PC-3 (cell line): ENCODE data around the genes H2BC4 and POM121L2.

GRCh38 chr6:25192360-25193023 is 86.7 kb upstream of the CARMIL1 start:
- RAMPAGE, long total RNA, result no peak

GRCh38 chr6:25329831-25330371 is 50.7 kb downstream of the CARMIL1 start:
- RAMPAGE, long total RNA, result no peak

GRCh38 chr6:25661117-25661627 is 9.2 kb downstream of the SCGN start:
- RAMPAGE, long total RNA, result no peak

DNA sequence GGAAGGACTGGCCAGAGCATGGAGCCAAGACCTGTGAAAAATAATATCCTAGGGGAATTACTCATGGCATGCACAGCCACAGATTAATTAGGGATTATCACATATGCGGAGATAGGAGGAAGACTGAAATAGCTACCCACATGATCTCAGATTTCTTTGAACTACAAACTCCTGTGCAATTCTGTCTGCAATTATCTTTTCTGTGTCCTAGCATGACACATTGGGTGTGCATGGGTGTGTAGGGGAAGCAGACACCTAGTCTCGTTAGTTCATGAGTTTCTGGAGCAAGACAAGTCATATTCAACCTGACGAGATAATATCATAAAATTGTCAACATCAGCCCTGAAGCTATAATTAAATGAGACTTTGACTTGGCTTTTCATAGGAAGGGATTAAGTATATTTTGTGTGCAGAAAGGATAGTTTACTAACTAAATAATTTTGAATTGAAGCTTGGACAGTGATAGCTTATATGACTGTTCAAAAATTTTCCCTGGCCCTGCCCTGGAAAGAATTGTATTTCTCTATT is 3.6 kb upstream of the SLC17A4 start:
- RAMPAGE, long total RNA, result no peak

DNA sequence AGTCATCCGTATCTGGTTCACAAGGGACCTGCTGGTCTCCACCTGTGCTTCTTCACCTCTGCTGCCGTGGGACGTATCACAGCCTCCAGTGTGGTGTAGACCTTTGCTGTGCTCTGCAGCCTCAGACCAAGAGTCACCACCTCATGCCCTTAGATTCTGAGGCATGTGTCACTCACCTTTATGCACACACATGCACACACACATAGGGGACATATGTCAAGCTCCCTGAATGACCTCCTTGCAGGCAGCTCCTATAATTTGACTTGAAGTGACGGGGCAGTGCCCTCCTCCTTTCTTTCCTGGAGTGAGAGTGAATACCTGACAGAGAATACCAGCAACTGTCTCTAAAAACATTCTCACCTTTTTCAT is 3.4 kb downstream of the SLC17A4 start:
- RAMPAGE, long total RNA, result no peak

GRCh38 chr6:25830329-25830843 is 1.5 kb downstream of the SLC17A1 start:
- RAMPAGE, long total RNA, result no peak

DNA sequence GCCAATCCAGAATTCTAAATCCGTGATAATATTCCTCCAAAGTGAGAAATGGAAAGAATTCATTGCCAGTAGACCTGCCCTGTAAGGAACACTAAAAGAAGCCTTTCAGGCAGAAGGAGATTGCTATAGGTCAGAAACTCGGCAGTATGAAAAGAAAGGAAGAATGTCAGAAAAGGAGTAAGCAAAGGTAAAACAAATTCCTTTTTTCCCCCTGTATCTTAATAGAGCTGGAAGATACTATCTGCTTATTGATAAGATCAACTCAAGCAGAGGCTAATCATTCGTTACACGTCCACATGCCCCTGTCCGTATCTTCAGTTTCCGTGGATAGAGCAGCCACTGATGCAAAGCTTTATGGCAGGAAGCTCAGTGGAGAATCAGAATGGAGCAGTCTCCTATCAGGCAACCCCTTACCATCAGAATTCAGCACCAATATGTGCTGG is 987 bp downstream of the SLC17A1 start:
- RAMPAGE, long total RNA, result no peak

DNA sequence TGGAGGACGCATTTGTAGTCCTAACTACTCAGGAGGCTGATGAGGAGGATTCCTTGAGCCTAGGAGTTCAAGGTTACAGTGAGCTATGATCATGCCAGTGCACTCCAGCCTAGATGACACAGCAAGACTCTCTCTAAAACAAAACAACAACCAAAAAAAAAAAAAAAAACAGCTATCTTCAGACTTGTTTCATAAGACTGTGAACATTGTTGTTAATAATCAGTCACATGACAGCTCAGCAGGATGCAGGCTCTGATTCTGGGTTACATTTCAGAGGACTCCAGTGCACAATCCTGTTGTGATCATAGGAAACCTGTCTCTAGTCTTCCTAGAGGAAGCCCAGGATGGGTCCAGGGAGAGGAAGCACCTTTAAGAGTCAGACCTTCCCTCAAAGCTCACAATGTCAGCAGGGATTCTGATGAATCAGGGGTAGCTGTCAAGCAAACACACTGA is 2.2 kb upstream of the SLC17A3 start:
- RAMPAGE, long total RNA, result no peak

DNA sequence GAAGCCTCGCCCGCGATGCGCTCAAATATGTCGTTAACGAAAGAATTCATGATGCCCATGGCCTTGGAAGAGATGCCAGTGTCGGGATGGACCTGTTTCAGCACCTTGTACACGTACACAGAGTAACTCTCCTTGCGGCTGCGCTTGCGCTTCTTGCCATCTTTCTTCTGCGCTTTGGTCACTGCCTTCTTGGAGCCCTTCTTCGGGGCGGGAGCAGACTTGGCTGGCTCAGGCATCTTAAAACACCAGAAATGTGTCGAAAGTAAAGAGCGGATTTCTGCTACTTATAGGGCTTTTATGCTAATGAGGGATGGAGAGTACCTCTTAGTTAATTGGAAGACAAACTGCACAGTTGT is at the start of gene H2BC4:
TSS of gene H2BC4 (minus strand) at position 258 of the 356 bp plus-strand sequence.
- RAMPAGE, long total RNA, result start-site peak on the minus strand centred at position 253 of the sequence, 14 bp wide, 15,186 and 11,294 reads in 2 replicates

DNA sequence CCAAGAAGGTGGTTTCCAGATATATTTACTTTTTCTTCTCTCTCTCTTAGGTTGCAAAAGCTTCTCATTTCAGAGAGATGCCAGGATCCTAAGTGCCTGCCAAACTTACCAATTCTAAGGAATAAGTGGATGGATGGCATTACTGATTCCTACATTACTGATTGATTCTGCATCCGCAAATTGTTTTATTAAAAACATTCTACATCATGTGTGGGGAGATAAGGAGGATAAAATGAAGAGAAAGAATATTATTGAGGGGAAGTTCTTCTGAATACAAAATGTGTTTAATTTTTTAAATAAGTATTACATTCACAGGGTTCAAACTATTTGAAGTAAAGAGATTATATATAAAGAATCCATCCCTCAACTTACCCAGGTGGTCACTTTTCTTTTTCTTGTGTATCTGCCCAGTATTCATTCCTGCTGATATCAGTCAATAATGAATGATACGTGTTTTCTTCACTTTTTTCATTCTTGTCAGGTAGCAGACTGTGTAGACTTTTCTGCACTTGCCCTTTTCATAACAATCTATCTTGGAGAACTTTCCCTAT is 14.1 kb downstream of the H2AC6 start:
- RAMPAGE, long total RNA, result no peak

GRCh38 chr6:26139381-26140551 is 15.8 kb downstream of the H2AC6 start:
- RAMPAGE, long total RNA, result no peak

DNA sequence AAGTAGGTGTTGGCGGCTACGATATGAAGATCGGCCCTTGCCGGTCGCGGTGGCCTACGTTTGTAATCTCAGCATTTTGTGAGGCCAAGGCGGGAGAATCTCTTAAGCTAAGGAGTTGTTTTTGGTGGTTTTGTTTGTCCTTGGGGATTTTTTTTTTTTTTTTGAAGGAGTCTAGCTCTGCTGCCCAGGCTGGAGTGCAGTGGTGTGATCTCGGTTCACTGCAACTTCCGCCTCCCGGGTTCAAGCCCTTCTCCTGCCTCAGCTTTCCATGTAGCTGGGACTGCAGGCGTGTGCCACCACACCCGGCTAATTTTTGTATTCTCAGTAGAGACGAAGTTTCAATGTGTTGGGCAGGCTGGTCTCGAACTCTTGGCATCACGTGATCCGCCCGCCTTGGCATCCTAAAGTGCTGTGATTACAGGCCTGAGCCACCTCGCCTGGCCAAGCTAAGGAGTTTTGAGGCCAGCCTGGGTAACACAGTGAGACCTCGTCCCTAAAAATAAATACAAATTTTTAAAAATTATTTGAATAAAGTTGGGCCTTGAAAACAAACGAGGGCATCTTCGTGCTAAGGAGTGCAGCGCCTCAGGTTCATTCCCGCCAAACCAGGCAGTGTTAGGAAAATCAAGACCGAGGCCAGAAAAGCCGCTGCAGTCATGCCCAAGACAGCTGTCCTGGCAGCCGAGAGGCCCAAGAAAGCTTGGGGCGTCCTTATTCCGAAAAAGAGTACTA is 1.2 kb downstream of the H3C4 start:
- RAMPAGE, long total RNA, result no peak

DNA sequence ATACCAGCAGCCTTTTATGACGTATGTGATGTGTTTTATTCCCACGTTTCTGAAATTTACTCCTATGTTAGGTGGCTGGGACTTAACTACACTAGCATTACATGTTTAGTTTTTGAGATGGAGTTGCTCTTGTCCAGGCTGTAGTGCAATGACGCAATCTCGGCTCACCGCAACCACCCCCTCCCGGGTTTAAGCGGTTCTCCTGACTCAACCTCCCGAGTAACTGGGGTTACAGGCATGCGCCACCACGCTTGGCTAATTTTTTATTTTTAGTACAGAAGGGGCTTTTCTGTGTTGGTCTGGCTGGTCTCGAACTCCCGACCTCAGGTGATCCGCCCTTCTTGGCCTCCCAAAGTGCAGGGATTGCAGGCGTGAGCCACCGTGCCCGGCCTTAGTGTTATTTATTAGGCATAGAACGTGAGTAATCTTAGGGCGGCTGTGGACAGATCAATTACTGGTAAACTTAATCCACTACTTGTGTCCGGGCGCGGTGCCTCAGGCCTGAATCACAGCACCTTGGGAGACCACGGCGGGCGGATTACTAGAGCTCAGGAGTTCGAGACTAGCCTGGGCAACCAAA is 904 bp downstream of the H4C6 start:
- RAMPAGE, long total RNA, result no peak

GRCh38 chr6:26270426-26270837 is 781 bp downstream of the H3C8 start:
- RAMPAGE, long total RNA, result no peak

DNA sequence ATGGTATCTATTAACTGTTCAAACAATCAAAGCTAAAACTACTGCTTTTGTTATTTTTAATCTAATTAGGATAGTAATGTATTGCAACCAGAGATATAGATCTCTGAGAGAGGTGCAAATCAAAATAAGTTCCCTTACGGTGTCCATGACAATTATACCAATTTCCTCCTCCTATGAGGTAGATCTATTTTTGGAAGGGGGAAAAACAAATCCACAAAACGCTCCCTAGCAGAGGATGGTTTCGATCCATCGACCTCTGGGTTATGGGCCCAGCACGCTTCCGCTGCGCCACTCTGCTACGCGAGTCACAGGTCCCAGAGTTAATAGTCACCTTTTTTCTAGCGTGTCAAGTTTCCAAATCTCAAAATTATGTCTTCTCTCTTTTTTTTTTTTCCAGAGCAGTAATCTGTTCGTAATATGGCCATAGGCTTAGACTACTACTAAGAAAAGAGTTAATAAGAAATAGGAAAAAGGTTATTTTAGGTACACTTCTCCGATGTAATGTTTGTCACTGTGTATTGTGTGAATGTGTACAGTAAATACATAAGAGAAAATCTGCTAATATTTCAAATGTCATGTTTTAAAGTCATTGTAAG is 34.8 kb upstream of the BTN3A2 start:
- RAMPAGE, long total RNA, result no peak

- RAMPAGE, long total RNA, result no peak
These were observed 33.6 kb upstream of the BTN3A2 start for GRCh38 chr6:26331421-26331788.

DNA sequence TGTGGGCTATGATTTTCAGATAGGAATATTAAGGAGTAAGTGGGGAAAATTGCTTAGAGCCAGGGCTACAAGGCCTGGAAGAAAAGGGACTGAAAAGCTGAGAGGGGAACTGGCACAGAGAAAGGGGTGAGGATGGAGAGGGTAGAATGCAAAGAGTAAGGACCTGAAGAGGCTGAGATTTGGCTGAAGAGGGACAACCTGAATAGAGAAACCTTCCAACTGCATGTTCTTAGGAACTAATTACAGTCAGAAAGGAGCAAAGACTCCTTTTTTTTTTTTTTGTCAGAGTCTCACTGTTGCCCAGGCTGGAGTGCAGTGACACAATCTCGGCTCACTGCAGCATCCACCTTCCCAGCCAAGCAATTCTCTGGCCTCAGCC is 16.7 kb downstream of the BTN2A1 start:
- RAMPAGE, long total RNA, result no peak

DNA sequence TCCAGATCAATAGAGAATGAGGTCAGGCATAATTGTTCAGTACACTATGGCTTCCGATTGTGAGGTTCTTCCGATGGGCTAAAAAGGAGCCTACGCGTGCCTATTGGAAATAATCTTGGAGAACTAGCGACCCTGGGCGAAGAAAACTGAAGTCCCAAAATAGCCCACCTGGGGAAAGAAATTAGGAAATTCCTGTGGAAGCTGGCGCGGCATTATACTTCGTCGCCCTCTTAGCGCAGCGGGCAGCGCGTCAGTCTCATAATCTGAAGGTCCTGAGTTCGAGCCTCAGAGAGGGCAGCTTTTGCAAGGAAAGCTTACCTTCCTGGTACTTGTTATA is 83.5 kb upstream of the ZNF322 start:
- RAMPAGE, long total RNA, result no peak

GRCh38 chr6:26956280-26957265 is 176.0 kb downstream of the H2BC11 start:
- RAMPAGE, long total RNA, result no peak

DNA sequence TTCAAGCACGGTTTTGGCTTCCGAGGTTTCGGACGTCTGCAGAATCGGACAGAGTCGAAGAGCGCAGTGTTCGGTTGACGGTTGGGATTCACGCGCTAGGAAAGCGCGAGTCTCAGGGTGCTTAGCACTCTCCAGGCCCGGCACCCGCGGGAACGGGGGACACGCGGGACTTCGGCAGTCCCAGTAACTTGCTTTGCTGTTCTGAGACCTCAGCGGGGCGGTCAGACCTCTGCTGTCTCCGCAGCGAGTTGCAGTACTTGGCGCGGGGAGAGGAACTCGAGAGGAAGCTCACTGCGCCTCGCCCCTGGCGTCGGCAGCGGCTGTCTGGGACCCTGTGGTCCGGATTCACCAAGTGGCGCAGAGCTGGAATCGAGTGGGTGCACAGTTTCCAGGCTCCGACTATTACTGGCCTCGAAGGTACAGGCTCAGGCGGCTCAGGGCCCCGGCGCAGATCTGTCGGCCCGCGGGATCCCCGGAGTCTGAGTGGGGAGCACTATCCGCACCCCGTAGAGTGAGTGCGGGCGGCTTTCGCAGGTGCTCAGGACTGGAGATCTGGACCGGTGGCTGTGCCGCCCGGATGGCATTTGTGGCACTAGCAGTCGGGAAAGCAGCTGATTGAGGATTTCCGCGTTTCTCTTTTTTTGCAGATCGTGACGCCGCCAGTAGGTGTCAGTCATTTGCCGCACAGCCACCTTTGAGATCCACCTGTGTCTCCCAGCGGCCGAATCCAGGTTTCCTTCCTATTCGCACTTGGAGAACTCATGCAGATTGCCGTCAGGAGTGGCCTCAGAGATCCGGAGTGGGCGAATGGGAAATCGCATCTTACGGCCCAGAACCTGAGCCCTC is at the start of gene POM121L2:
TSS of gene POM121L2 (minus strand) at position 76 of the 846 bp plus-strand sequence.
- RAMPAGE, long total RNA, result no peak